ENCODE data around the gene AFAP1L2.

- RRBS, result no CpG with 5 or more reads among the region's 1 CpG
Observed at GRCh38 chr10:113585866-113586223, 33.0 kb downstream of the HABP2 start.

DNA sequence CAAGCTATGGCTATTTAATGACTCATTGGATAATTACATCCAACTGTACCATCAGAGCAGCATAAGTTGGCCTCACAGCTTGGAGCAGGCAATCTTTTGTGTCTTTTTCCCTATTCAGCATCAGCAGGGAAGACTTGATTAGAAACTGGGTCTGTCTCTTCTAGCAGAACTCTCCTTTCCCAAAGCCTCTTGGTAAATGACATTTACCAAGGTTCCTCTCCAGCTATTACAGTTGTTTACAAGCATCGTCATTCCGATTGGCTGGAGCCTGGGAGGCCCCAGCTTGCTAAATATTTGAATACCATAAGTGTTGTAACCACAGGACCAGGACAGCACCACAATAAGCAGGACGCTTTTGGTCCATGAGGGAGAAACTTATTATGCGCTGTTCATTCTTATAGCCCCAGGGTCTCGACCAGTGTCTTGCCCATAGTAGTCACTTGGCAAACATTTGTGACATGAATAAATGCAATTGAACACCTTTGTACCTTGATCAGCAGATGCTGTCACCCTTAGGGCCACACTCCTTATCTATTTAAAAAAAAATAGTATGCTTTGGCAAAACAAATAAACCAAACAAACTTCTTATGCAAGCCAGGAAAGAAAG lies 33.0 kb downstream of the NRAP start:
- RRBS, result no CpG with 5 or more reads among the region's 5 CpGs

- RRBS, result no CpG with 5 or more reads among the region's 5 CpGs
Observed at GRCh38 chr10:113982480-113983214, 61.0 kb upstream of the ADRB1 start.

GRCh38 chr10:114068186-114068622 lies 24.5 kb downstream of the ADRB1 start:
- RRBS, result no CpG with 5 or more reads among the region's 4 CpGs

DNA sequence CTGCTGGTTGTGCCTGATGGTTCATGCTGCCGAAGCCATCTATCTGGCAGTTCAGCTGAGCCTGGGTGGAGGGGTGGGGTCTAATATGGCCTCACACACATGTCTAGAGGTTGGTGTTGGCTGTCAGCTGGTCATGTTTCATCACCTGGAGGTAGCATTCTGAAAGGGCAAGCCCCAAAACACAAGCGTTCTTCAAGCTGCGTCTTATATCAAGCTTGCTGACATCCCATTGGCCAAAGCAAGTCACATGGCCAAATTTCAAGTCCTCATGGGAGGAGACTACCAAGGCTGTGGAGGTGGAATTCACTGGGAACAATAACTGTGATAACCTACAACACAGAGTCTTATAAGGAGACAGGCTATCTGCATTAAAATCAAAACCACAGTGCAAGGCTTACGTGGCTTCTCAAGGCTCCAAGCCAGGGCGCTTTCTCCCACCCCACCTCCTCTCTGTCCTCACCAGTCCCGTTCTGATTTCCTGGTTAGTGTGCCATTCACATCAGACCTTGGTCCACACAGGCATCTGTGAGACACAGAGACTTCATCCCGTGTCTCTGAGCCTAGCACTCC lies 39.3 kb downstream of the ADRB1 start:
- RRBS, result no CpG with 5 or more reads among the region's 7 CpGs

- RRBS, result no CpG with 5 or more reads among the region's 7 CpGs
Observed at GRCh38 chr10:114246770-114247511, 7.9 kb downstream of the VWA2 start.

GRCh38 chr10:114272024-114272279 lies 32.9 kb downstream of the VWA2 start:
- RRBS, result no CpG with 5 or more reads among the region's 2 CpGs

DNA sequence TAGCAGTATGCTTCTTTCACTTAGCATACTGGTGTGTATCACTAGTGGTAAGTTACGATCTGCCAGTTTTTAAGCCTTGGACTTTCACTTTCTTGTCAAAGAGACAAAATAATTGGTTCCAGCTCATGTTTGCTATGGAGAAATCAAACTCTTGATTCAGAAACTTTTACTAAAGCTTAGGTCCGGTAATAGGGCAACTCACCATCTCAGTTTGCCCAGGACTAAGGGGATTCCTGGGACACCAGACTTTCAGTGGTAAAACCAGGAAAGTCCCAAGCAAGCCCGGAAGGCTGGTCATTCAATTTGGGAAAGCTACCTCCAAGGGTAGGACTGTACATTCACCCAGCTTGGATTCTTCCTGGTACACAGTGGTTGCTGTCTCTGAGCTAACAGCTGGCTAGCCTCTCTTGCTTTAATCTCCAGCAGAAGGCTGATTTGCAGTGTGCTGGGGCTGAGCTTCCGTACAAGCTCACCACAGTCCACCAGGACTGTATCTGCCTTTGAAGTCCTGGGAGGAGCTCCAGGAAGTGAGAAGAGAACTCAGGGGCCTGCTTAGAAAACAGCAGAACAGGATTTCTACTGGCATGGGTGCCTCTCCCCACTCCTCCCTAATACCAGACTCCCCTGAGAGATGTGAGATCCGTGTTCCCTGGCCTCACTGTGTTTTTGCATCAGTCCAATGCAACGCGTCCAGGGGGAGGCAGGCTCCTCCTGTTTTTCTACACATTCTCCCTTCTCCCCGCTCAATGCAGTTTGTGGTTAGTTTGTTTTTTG lies 6.7 kb downstream of the AFAP1L2 start:
- RRBS, result 32% methylated on average over 2 of the region's 8 CpGs

DNA sequence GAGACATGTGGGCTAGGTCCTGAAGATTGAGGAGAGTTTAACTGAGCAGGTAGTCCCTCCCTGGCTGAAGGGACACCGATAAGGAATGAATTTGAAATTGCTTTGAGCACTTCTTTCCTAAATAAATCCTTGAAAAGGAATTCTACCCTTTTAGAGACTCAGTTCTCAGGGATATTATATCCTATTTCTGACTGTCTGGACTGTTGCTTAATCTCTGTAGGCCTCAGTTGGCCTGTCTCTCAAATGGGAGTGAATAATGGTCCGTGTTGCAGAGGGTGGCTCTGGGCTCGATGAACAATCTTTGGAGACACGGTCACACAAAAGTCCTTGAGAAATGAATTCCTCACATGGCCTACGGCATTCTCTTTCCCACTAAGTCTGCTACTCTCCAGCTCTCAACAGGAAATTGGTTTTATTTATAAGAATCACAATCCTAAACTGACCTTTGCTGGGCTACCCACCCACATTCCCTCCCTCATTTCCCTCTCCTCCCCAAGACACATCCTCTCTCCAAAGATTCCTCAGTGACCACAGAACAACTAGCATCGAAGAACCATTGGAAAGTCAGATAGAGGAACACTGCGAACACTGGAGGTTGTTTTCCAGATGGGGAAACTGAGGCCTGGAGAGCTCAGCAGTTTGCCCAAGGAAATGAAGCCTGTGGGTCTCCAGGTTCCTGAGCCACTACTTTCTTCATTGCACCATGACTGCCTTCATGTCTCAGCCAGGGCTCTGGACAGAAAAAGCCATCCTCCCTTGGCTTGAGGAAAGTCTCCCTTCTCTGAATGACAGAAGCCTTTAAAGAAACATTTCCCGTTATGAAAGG lies 4.7 kb downstream of the AFAP1L2 start:
- RRBS, result no CpG with 5 or more reads among the region's 8 CpGs

DNA sequence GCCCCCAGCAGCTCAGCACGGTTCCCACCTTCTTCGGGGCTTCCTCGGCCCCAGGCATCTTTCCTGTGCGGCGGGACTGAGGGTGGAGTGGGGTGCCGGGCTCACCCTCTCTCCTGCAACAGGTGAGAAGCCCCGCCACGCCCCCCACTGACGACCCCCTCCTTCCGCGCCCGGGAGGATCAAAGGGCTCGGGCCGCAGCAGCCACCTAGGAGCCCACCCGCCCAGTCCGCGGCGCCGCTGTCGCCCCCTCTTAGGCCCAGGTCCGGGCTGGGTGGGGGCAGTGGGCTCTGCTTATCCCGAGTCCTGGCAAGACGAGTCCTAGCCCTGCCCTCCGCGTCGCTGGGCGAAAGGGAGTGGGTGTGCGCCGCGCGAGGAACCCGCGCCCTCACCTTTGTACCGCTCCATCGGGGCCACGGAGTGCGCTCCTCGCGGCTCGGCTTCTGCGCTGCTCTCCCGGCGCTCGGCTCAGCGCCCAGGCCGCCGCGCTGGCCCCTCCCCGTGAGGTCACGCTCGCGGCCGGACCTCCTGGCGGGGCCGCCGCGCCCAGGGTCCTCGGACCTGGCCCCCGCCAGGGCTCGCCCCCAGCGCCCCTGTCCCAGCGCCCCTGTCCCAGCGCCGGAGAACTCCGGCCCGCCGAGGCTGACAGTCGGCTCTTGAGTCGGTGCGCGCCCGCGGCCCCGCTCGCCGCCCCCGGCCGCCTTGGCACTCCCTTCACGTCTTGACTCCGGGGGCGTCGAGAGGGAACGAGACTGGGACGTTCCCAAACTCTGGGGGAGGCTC lies at the start of gene AFAP1L2:
Gene AFAP1L2 (minus strand): TSS at position 453 of the 781 bp plus-strand sequence.
- RRBS, result 2% methylated on average over 51 of the region's 84 CpGs

- RRBS, result no CpG with 5 or more reads among the region's 9 CpGs
Observed at GRCh38 chr10:114487462-114488259, 83.4 kb upstream of the AFAP1L2 start.

DNA sequence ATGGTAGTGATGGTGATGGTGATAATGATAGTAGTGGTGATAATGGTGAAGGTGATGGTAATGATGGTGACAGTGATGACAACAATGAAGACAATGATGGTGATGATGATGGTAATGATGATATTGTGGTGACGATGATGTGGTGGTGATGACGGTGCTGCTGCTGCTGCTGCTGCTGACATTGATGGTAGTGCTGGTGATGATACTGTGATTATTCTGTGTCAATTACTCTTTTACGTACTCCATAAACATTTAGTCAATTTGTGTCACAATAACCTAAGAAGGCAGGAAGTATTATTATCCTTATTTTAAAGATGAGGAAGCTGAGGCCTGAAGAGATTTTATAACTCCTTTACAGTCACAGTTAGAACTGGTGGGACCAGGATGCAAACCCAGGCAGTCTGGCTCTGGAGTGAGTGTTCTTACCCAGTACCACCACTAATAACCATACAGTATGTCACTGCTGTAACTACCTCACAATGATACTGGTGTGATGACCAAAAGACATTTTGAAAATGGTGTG lies 91.2 kb upstream of the AFAP1L2 start:
- RRBS, result no CpG with 5 or more reads among the region's 3 CpGs

- RRBS, result no CpG with 5 or more reads among the region's 2 CpGs
Observed at GRCh38 chr10:114499212-114499525, 94.9 kb upstream of the AFAP1L2 start.

GRCh38 chr10:114504953-114505753 lies 100.9 kb upstream of the AFAP1L2 start:
- RRBS, result no CpG with 5 or more reads among the region's 4 CpGs

GRCh38 chr10:114551387-114552031 lies 106.6 kb downstream of the ABLIM1 start:
- RRBS, result no CpG with 5 or more reads among the region's 6 CpGs

- RRBS, result no CpG with 5 or more reads among the region's 10 CpGs
Observed at GRCh38 chr10:114575465-114576237, 82.4 kb downstream of the ABLIM1 start.

- RRBS, result no CpG with 5 or more reads among the region's 19 CpGs
Observed at GRCh38 chr10:114632560-114633767, 25.1 kb downstream of the ABLIM1 start.

- RRBS, result no CpG with 5 or more reads among the region's 8 CpGs
Observed at GRCh38 chr10:114686594-114687280, 28.7 kb upstream of the ABLIM1 start.

- RRBS, result no CpG with 5 or more reads among the region's 6 CpGs
Observed at GRCh38 chr10:114708047-114708389, 49.9 kb upstream of the ABLIM1 start.

DNA sequence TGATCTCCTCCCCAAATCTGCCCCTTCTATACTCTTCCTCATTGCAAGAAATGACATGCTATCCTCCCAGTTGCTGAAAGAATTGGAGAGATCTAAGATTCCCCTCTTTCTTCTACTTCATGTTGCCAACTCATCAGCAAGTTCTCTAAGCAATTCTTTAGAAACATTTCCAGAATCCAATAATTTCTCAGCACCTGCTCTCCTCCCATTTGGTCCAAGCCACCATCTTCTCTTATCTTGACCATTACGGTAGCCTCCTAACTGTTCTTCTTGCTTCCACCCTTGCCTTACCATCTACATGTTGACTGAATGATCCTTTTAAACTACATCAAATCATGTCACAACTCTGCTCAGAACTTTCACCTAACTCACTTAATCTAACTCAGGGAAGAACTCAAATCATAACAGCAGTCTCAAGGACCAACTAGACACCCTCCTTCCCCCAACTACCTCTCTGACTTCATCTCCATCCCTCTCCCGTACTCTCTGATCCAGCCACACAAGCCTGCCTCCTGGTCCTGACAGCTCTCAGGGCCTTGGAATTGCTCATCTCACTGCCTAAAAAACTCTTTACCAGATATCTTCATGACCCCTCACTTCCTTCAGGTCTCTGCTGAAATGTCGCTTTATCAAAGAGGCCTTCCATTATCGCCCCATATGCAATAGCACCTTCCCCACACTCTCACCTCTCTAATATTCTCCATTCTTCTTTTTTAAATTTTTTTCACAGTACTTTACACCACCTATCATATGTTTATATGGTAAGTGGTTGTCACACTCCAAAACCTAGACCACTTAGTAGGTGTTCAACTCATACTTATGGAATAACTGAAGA lies 63.9 kb upstream of the FHIP2A start:
- RRBS, result no CpG with 5 or more reads among the region's 4 CpGs

All from AG04449 (cell line).